Left ventricle myocardium (tissue), 1 donor: ENCODE data around the genes ADGRL4, TTLL7, PRKACB and SSX2IP.

GRCh38 chr1:78620698-78621229, 516 bp downstream of the IFI44L start:
- PRO-cap = no peak

DNA sequence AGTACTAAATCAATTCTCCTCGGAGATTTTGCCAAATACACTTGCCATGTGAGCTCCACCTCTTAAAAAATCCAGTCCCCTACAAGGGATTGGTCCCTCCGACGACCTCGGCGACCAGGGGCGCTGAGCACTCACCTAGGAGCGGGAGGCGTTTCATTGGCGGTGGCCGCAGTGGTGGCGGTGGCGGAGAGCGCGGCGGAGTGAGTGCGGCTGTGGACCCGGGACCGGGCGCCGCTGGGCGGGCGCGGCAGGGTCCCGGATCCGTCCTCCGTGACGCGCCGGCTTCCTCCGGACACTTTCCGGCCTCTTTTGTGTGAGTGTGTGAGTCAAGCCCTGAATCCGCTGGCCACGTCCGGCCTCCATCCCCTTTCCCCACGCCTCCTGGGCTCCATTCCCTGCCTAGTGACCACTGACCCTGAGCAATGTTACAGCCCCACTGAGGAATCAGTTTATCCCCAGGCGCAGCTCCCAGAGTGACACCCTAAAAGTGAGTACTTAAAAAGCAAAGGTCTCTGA, at the start of gene ADGRL4:
Gene ADGRL4 (minus strand): TSS at position 233 of the 516 bp plus-strand sequence.
- PRO-cap = bidirectional peak, plus-strand start at position 391 of the sequence, minus-strand start at position 202 of the sequence

- PRO-cap = no peak
Observed at GRCh38 chr1:79188143-79188881, 181.8 kb upstream of the ADGRL4 start.

DNA sequence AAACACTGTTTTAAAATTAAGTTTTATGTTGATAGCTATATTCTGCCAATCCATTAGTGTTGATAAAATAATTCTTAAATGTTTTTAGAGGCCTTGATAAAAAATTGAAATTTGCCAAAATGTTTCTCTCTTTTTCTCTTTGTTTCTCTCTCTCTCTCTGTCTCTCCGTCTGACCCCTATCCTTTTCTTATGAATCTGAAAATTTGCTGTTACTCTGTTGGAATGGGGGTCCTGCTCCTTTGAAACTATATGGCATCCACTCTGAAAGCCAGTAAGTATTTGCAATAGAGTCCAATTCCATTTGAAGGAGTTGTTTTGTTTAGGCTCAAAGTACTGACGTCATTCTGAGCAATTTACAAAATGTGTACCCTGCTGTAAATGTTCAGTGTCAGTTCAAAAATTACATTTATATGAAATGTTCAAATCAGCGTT, 252.7 kb upstream of the ADGRL4 start:
- PRO-cap = no peak

GRCh38 chr1:80640966-80641411, 1159.7 kb upstream of the ADGRL2 start:
- PRO-cap = no peak

DNA sequence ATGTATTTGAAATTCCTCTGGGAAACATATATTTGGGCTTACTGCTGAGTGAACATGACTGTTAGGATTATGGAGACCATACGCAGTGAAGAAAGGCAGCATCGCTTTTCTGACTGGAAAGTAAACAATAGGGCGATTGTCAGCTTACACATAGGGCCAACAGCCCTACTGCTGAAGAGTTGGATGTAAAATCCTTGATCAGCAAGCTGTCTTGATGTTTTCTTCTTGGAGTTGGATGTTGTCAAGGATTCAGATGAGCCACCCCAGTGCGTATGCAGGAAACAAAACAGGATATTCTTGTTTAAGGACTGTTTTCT, 368.6 kb upstream of the ADGRL2 start:
- PRO-cap = no peak

DNA sequence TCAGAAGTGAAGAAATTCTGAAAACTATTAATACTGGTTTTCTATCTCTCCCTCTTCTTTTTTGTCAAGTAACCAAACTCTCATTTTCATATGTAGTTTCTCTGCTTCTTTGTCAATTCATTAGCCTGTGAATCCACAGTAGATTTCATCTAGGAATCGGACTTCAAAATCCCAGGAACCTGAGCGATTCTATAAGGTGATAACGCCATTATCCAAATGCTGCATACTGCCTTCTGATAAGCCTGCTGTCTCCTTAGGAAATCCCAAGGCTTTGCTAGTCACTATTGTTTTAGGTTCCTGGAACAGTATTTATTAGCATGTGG, 324.9 kb downstream of the ADGRL2 start:
- PRO-cap = no peak

- PRO-cap = bidirectional peak, plus-strand start at chr1:83999451, minus-strand start at chr1:83999104
Observed at GRCh38 chr1:83998356-83999314, at the start of gene TTLL7. TSS of gene TTLL7 (minus strand) at chr1:83999132.

DNA sequence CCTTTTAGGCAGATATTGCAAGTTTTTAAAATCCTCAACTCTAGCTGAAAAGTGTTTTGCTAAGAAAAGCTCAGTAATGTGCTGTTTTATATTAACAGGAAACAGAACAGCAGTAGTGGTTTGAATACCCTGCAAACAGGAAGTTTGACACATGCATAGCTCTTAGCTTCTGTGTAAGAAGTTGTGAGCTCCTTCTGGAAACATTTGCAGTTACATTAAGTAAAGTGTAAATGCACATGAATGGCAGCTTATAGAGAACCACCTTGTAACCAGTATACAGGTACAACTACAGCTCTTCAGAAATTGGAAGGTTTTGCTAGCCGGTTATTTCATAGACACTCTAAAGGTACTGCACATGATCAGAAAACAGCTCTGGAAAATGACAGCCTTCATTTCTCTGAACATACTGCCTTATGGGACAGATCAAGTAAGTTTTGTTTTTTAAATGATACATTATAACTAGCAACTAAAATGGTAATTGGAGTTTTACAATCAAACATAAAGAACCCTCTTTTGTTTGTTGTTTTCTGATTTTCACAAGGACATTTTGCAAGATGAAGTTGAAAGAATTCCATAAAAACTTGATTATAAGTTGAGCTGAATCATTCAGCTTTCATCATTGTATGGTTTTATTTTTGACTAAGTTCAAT, at the start of gene PRKACB:
Gene PRKACB (plus strand): TSS at position 150 of the 650 bp plus-strand sequence.
- PRO-cap = no peak

DNA sequence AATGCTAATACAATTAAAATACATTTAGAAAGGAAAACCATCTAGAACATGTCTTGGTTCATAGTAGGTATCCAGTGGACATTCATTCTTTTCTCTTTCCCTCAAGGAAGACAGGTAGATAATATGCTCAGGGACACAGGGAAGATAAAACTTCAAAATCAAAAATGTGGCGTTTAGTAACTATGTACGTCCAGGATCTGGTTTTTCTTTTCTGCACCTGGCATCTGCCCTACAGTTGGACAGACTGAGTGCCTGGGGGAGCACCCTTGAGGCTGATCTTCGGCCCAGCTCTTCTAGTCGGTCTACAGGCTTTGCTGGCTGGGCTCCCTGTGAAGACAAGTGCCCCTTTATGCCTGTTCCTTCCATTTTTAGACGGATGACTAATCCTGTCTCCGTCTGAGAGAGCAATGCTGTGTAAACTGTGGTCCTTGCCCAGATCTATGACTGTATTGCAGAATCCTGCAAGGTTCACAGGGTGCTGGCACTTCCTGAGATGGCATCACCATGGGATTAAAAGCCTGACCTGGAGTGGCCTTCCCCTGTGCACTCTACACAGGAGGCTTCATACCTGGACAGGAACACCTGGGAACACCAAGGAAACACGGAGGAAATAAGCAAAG, 47.7 kb upstream of the SAMD13 start:
- PRO-cap = no peak

- PRO-cap = no peak
Observed at GRCh38 chr1:84365555-84366395, 32.5 kb upstream of the DNASE2B start.

DNA sequence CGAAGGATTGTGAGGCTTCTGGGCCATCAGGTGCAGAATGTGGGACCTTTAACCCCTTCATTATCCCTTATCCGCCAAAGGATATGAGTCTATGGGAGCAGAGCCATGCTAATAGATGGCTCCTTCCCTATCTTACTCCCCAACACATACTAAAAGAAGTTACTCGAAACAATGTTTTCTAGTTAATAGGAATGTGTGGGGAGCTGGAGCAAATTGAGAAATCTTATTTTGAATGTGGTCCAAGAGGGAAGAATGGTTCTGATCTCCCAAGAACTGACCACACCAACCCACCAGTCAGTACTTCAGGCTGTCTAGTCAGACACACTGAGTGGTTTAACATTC, 31.6 kb upstream of the DNASE2B start:
- PRO-cap = no peak

DNA sequence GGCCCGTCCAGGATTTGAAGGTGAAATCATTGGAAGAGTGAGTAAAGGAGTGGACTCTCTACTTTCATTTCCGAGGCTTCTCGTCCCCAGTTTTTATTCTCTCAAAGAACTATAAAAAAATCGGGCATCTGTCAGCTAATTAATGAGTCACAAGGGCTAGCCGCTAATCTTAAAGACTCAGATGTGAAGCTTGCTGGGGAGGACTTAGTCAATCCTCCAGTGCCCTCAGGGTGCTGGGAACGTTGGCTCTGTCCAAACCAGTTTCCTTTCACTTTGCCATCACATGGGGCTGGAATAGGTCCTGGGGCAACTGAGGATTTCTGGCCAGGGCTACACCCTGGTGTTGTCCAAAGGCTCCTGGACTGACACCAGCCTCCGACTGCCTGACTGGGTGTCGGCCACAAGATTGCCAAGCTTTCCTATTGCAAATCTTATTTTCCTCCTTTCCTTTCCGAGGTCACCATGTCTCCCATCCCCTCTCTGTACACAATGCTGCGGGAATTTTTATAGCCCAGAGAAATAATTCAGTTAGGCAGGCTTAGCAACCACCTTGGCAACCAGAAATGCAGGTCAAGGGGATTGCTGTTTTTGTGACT, 29.7 kb upstream of the CTBS start:
- PRO-cap = no peak

DNA sequence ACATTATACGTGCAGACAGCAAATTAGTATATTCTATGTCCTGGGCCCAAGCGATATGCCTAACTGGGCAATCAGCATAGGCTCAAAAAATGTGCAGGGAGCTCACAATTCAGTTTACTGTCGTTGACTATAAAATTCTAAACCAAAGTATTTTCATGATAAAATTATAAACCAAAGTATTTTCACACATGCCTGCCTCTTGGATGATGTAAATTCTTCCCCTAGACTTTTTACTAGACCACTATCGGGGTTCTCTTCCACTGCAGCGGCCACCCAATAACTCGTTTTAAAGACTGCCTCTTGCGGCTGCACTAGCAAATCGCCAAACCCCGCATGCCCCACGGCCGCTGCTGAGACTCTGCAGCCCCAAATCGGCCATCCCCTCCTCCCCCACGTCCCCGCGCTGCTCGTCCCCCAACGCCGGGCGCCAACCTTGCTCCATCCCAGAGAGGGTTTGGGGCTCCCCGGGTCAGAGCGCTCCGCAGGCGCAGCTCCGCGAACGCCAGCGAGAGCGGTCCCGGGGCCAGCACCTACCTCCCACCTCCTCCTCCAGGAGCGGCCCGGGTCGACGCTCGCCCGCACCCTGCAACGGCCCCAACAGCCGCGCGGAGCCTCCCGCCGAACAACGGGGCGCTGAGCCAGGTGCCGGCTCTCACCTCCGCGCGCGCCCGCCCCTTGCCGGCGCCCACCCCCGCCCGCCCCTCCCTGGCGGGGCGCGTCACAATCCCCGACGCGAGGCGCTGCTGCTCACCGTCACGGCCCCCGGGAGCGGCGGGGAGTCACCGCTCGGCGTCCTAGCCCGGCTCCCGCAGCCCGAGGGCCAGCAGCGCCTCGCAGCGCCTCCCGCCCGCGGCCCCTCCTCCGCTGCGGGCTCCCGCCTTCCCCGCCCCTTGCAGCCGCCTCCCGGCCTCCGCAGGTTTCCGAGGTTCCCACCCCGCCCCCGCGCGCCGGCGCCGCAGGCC, at the start of gene SSX2IP:
Gene SSX2IP (minus strand): TSS at position 842 of the 962 bp plus-strand sequence.
- PRO-cap = unidirectional peak, plus-strand start at position 317 of the sequence; bidirectional peak, plus-strand start at position 750 of the sequence, minus-strand start at position 627 of the sequence; bidirectional peak, plus-strand start outside the sequence, minus-strand start at position 866 of the sequence

- PRO-cap = no peak
Observed at GRCh38 chr1:84854133-84854795, 38.7 kb downstream of the LPAR3 start.

- PRO-cap = no peak
Observed at GRCh38 chr1:84862605-84863179, 30.3 kb downstream of the LPAR3 start.

- PRO-cap = no peak
Observed at GRCh38 chr1:85258357-85258902, 1.0 kb downstream of the C1orf52 start.

GRCh38 chr1:85274798-85275578, 1.4 kb downstream of the BCL10 start:
- PRO-cap = no peak

DNA sequence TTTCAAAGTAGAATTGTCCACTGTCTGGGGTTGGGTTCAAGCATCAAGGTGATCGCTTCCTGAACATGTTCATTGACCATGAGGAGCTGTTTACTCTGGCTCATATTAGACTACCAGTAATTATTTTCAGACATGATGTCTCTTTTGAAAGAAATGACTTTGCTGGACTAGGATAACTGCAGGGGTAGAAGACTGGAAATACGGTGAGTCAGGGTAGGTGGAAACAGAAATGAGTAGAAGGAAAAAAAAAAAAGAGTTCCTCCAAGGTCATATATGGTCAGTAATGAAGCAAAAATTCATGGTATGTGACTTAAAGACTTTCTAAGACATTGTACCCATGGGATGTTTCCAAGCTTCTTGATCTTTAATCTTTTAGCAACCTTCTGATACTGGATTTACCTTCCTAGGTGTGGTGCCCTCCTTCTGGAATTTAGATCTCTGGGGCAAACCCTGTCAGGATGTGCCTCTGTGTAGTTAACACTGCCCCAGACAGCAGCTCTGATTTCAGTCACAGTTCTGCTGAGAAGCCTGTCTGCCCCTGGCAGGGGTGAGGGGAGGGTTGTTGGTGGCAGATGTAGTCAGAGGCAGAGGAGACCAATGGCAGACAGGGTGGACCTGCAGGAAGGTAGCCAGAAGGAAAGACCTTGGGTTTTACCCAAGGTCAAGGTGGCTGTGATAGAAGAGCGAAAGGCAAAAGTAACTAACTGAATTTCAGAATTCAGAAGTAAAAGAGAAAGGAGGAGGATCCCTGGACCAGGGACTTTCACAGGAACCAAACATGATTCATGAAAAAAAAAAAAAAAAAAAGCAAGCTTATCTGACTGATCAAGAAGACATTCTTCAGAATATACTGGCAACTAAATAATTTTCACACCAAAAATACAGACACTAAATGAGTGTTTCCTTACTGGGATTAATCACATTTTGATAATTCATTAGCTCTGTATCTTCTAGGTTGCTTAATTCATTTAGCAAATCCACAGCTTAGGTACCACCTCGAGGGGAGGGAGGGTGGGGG, 44.2 kb upstream of the BCL10 start:
- PRO-cap = no peak

GRCh38 chr1:85361306-85361641, 84.8 kb upstream of the BCL10 start:
- PRO-cap = no peak